ENCODE measurements around the genes OR13G1, OR2W3, OR2M3 and ZNF672.

DNA sequence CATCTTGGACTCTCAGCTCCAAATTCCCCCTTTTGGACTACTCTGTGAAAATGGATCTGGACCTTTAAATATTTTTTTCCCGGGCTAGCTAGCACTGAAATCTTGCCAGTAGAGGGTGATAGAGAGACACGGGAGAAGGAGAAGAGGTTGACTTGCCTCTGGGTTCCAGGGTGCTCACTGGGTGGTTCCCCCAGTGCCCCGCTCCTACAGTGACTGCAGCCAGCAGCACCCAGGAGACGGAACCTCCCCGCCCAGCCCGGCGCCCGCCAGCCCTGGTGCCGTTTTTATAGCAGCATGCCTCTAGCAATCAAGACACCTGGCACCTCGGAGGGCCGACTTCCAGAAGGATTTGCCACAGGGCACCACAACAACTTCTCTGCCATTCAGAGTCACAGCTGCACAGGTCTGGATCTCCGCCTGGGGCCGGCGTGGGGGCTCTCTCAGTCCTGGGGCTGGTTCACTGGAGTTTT is 34.6 kb upstream of the SCCPDH start:
- PRO-cap = no peak

DNA sequence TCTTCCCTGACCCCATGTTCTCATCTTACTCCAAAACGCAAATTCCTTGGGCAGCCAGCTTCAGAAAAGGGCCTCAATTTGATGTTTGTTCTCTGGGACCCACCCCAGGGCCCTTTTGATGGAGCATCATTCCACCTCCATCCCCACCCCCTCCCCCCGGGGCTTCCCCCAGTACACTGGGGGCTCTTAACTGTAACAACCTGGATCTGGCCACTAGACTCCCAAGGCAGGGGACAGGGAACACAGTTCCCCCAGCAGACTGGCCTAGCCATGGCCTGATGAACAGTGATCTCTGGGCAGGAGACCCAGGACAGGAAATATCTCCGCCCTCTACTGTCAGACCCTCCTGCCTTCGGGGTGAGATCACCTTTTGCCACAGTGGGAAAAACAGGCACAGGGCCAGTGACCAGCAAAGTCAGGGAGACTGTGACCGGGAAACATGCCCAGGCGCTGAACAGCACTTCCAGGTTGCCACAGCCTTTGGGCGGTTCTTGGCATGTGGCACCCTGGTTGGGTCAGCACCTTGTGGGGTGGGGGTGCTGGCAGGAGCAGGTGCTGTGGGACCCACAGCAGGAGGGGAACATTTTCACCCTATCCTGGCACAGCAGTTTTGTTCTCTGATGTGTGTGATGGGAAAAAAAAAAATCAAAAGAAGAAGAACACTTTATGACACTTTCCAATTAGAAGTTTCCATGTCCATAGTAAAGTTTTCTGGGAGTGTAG is 8.9 kb upstream of the ZNF669 start:
- PRO-cap = no peak

DNA sequence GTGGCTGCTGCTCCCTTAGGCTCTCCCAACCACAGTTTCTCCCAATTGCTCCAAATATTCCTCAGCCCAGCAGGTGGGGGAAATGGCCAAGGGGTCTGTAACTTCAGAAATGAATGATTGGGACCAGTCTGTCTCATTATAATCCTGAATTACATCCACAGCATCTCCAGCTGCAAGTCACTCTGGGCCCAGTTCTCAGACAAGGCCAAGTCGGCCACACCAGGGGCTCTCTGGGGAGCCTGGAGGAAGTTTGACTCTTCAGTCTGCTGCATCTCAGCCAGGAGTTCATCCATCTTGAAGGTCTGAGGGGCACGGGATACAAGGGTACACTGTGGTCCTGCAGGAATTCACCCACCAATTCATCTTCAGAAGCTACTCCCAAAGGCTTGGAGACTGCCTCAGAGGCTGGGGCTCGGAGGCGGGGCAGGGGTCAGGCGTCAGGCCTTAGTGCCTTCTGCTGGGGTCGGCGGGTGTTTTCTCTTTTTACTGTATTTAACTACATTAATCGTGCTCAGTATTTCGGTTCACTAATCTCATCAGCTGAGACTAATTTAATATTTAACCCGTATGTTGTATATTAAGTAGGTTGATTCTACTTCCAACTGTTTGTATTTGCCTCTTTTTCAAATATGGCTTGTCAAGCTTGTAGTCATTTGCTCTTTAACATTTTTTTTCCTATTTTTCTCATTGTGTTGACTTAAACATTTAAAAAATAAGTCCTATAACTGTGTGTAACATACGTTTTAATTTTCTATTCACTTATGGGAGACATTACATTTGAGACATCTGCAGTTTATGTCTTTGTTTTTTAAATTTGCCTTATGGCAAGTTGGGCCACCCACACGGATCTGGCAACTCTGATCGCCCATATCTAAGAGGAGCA is 13.4 kb upstream of the ZNF124 start:
- PRO-cap = no peak

GRCh38 chr1:247243433-247243897 is 71.6 kb upstream of the ZNF124 start:
- PRO-cap = no peak

DNA sequence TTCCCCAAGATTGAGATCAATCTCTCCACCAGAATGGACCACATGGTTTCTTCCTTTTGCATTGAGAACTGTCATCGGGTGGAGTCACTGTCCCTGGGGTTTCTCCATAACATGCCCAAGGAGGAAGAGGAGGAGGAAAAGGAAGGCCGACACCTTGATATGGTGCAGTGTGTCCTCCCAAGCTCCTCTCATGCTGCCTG is 9.3 kb downstream of the NLRP3 start:
- PRO-cap = no peak

DNA sequence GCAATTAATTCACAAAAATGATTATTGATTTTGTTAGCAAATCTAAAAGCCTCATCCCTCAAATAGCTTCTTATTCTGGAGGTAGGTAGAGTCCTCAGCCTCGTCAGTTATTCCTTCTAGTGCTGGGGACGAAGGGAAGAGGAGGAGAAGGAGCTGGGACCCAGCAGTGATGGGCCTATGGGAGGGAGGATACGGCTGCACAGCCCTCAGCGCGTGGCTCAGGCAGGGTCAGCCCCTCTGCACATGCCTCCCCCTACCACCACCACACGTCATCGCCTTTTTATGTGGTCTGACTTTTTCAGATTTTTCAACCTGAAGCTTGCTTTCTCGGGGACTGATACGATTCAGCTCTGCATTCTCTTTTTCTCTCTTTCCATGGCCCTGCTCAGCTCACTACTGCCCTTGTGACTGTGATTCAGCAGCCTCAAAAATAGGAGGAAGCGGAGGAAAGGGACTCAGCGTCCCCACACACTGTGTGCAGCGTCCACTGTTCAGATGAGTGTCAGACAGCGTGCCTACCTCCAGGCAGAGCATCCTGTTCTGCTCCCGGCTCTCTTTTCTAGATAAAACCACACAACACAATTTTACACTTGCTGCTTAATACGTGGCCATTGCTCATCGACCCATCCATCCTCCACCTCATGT is 891 bp downstream of the OR2B11 start:
- PRO-cap = no peak

- PRO-cap = no peak
These were observed at the start of gene OR13G1 for GRCh38 chr1:247679530-247680164. TSS of gene OR13G1 (minus strand) at chr1:247679739.

DNA sequence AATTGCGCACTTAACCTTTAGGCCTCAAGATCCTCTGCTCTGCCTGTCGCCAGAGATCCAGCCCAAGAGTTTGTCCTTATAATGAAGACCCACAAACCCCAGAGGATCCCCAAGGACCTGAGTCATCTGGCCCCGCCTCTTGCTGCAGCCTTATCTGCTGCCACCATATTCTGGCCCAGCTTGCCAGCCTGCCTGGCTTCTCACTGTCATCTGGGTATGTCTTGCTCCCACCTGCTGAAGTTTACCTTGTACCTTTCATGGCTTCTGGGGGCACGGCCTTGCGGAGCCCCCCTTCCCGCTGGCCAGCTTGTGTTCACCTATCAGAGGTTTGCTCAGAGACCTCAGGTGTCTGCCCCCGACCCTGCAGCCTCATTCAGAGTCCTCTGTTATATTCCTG is 1.7 kb upstream of the TRIM58 start:
- PRO-cap = unidirectional peak, minus-strand start at position 72 of the sequence

DNA sequence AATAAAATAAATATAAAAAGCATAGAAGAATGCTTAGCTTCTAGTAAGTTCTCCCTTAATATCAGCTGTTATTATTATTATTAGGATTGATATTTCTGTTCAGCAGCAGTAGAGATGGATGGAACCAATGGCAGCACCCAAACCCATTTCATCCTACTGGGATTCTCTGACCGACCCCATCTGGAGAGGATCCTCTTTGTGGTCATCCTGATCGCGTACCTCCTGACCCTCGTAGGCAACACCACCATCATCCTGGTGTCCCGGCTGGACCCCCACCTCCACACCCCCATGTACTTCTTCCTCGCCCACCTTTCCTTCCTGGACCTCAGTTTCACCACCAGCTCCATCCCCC is at the start of gene OR2W3:
OR2W3 (plus strand) TSS at position 115 of the 352 bp plus-strand sequence.
- PRO-cap = no peak

DNA sequence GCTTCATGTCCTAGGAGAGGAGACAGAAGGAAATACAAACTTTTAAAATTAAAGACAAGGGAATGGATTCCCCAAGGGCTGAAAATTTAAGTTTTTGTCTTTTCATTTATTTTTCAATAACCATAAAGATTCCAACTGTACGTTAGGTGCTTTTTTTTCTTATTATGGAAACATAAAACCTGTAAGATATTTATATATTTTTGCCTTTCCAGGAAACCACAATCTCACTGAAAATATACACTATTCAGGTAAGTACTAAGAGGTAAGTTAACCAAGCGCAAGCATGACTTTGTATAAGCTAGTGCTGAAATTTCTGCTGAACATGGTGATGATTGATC is at the start of gene OR2M3:
OR2M3 (plus strand) TSS at position 212 of the 338 bp plus-strand sequence.
- PRO-cap = no peak

GRCh38 chr1:248838130-248839321 is at the start of gene ZNF672:
TSS of gene ZNF672 (plus strand) at chr1:248838224.
- PRO-cap = bidirectional peak, plus-strand start at chr1:248838247, minus-strand start at chr1:248838042; bidirectional peak, plus-strand start at chr1:248838480, minus-strand start at chr1:248838503; bidirectional peak, plus-strand start at chr1:248838815, minus-strand start at chr1:248838764; bidirectional peak, plus-strand start at chr1:248839166, minus-strand start at chr1:248838923

GRCh38 chr1:248850251-248851425 is 8.2 kb downstream of the ZNF692 start:
- PRO-cap = no peak

DNA sequence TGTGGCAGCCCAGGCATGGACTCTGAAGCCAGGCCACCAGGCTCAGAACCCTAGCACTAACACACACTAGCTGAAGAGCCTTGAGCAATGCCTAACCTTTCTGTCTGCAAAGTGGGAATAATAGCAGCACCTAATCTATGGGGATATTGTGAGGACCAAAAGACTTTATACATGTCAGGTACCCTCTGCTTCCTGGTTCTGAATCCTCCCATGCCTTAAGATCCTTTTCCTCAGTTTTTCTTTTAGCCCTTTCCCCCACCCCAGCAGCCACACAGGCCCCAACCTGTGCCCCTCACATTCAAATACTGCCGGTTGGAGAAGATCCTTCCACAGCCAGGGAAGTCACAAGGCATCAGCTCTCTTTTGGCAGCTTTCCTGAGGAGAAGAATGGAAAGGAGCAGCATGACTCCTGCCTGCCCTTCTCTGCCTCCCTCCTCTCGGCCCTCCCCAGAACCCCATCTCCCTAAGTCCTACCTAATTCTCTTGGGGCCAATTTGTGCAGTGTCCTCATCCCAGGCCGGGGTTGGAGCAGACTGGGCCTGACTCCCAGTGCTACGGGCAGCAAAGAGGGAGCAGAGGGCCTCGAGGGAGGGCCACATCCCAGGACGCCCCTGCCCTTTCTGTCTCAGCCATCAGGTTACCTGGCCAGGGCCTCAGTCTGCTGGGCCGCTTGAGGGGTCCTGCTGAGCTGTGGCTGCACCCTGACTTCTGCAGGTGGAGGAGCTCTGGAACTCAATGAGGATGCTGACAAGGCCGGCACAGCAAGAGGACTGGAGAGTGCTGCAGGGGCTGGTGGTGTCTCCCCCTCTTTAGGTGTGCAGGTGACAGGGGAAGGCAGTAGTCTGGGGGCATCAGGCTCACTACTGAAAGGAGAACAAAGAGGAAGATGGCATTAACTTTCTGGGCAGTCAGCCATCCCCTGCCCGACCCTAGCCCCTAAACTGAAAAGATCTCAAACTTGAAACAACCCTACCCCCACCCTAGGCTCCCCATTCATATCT is 3.5 kb downstream of the ZNF692 start:
- PRO-cap = no peak

- PRO-cap = unidirectional peak, plus-strand start at chr1:248858231
These were observed 967 bp downstream of the ZNF692 start for GRCh38 chr1:248857797-248858438.